Tibial artery (tissue), 1 donor: Measurements from ENCODE around the genes FAM25A and PAPSS2.

DNA sequence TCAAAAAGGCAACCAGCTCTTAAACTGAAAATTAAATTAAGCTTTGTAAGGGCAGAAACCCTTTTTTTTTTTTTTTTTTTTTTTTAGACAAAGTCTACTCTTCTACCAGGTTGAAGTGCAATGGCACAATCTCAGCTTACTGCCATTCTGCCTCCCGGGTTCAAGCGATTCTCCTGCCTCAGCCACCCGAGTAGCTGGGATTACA lies 653.6 kb downstream of the CCSER2 start:
- PRO-cap, result no peak

GRCh38 chr10:86466499-86467006 lies 55.0 kb downstream of the WAPL start:
- PRO-cap, result no peak

GRCh38 chr10:86667848-86668192 lies 491 bp upstream of the LDB3 start:
- PRO-cap, result no peak

- PRO-cap, result no peak
These were observed 12.9 kb downstream of the LDB3 start for GRCh38 chr10:86681203-86681605.

DNA sequence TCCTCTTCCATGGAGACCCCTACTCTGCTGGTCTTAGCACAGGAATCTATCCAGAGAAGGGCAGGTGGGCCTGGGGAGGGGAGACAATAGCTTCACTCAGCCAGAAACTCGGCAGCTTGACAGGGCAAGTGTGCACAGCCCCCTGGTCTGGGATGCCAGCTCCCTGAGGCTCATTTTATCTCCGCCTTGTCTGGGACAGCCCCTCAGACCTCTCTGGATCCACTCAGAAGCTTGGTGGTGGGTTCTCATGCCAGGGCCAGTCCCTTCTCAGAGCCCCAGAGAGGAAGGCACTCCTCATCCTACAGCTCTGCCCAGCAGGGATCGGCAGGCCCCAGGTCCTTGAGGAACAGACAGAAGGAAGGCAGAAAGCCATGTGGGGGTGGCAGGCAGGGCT lies 40.3 kb downstream of the LDB3 start:
- PRO-cap, result no peak

- PRO-cap, result no peak
These were observed 12.1 kb upstream of the BMPR1A start for GRCh38 chr10:86744050-86744969.

DNA sequence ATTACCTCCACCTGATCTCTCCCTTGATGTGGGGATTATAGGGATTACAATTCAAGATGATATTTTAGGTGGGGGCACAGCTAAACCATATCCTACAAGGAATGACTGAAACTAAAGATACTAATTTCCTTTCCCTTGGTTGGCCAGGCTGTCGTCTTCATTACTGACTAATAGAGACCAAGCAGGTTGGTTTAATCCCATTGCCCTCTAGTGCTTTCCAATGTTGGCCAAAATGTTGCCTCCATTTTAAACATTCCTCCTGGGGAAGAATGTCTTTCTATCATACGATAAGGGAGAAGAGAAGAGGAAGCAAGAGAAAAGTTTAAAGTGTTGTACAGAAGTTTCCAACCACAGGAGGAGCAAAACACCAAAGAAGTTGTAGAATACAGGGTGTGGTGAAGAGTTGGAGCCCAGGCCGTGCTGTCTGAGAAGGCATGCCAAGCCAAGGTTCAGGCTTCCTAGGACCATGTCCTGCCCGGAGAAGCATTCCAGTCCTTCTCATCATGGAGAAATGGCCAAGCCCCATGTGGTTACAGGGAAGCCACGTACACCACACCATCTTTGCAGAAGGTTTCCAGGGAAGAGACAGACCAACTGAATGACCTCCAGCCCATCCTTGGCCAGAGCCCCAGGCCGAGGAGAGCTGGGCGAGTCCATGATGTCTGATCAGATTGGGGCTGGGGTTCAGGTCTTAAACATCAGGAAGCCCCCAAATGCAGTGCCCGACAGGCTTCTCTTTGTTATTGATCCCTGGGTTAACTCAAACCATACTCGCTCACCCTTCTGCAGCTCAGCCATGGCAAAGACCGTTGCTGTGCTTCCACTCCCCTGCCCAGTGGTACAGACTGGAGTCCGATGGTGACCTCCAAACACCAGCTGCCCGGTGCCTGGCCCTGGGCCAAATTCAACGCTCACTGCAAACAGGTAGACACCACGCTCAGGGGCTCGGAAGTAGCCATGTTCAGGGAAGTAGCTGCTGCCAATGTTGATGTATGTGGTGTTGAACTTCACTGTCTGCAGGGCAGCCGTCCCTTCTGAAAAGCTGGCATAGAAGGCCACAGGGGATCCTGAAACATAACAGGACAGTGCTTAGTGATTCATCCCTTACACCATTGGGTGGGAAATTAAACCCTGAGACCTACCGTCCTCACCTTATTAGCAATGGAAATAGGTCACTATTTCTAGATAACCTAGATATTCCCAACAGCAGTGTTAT lies 20.9 kb downstream of the MMRN2 start:
- PRO-cap, result no peak

DNA sequence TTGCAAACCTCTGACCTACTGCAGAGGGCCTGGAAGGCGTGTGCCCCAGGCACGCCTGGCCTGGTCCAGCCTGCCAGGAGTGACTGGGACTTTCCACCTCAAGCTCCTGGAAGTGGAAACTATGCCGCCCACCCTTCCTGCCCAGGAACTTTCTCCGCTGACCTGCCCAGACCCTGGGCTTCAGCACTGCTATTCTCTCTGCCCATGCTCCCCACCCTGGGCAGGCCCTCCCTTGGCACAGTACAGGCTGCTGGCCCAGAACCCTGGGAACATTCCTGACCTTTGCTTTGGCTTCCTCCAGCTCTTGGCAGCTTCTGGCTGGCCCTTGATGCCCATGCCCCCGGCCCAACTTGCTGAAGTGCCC lies 3.7 kb downstream of the MMRN2 start:
- PRO-cap, result no peak

GRCh38 chr10:86958913-86959961 lies 838 bp downstream of the SNCG start:
- PRO-cap, result bidirectional peak, plus-strand start at chr10:86959369, minus-strand start at chr10:86959207

DNA sequence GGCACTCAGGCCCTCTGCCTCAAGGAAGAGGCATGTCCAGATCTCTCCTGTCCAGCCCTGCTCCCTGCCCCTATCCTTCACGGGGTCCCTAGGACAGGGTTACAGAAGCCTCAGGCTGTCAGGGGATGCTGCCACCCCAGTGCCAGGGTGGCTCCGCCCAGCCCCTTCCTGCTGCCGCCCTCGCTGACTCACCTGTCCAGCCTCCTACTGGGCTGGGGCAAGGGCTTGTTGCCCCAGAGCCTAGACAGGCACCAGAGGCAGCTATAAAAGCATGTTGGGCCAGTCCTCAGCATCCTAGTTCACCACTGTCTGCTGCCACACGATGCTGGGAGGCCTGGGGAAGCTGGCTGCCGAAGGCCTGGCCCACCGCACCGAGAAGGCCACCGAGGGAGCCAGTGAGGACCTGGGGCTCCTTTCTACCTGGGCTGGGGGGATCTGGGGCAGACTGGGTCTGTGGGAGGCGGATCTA lies at the start of gene FAM25A:
FAM25A (plus strand) TSS at position 292 of the 469 bp plus-strand sequence.
- PRO-cap, result no peak

DNA sequence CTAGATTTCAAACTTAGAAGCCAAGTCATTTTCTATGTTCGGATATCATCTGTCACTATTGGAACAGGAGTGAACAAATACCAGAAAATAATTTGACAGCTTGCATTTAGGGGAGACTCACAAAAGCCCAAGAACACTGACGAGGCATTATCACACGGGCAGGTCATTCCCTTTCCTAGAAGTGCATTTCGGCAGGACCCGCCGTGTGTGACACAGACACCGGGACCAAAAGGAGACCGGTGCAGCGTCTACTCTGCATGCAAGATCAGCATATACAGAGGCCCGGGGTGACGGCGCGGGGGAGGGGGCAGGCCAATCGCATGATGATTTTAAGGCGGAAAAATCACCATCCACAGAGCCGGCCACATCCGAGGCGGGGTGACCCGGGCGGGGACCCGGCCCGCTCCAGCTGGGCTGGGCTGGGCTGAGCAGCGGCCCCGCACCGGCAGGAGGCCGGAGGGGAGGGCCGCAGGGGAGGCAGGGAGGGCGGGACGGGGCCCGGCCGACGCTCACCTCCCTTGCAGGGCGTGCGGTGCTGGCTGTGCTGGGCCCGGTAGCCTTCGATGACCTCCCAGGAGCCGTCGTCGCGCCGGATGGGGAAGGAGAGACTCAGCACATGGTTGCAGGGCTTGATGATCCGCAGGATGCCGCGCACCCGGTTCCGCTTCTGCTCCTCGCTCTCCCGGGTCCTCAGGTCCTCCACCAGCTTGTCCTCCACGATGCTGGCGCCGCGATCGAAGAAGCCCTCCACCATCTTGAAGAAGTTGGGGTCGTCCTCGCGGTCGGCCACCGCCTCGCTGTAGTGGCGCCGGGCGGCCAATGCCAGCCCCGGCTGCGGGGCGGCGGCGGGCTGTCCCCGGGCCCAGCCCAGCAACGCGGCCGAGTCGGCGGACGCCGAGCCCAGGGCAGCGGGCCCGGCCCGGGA lies 569 bp downstream of the GLUD1 start:
- PRO-cap, result bidirectional peak, plus-strand start at position 277 of the sequence, minus-strand start at position 227 of the sequence

- PRO-cap, result no peak
These were observed 41.4 kb downstream of the MINPP1 start for GRCh38 chr10:87546047-87546541.

DNA sequence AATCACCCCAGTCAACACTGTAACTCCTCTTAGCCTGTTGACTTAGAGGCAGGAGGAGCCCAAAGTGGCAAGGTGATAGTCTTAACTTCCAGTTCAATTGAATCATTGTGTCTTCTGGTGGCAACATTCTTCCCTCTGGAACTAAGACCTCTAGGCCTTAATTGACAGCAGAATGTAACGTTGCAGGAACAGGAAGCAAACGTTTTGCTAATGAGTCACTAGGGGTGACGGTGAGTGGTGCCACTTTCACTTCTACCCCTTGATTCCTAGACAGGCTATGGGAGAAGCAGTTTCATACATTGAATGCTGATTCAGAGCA lies 24.0 kb upstream of the PAPSS2 start:
- PRO-cap, result no peak

DNA sequence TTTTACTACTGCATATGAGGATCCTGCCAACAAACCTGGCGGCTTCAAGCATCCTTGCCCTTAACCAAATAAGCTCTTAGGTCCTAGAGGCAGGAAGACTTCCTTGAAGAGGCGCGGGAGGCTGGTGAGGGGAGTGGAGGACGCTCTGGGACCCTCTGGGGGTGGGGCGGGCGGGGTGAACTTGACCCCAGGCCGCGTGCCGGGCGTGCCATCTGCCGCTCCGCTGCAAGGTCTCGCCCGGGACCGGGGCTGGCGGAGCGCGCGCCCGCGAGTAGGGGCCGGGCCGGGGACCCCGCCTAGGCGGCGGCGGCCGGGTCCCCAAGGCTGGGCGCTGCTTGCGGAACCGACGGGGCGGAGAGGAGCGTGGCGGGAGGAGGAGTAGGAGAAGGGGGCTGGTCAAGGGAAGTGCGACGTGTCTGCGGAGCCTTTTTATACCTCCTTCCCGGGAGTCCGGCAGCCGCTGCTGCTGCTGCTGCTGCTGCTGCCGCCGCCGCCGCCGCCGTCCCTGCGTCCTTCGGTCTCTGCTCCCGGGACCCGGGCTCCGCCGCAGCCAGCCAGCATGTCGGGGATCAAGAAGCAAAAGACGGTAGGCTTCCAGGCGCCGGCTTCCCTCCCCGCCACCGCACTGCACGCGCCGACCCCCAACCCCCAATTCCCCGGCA lies at the start of gene PAPSS2:
PAPSS2 (plus strand) TSS at position 456 of the 662 bp plus-strand sequence.
- PRO-cap, result bidirectional peak, plus-strand start at position 439 of the sequence, minus-strand start at position 320 of the sequence; bidirectional peak, plus-strand start outside the sequence, minus-strand start at position 627 of the sequence

DNA sequence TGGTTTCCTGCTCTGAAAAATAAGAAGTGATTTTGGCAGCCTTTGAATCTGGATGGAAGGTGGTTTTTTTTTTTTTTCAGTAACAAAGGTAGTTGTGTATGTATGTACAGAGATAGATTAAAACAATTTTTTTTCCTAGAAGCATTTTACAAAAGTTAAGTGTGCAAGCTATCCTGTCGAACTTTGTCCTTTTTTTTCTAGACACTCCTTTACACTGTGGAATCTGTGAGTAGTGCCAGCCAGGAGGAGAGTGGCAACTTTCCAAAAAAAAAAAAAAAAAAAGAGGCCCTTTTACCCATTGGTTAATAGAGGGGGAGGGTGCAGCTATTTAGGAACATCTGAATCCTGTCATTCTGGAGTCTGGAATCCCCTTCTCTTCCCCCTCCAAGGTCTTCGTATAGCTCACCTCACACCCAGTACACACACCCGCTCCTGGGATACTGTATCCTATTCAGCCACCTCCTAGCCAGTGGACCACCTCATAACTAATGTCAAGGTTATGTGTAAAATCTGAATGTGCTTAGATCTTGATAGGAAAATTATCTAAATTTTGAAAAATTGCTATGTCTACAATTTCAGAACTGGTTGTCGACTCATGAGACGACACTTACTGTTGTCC lies 26.5 kb downstream of the PAPSS2 start:
- PRO-cap, result no peak

GRCh38 chr10:87850878-87851274 lies 12.5 kb downstream of the KLLN start:
- PRO-cap, result no peak

GRCh38 chr10:87871857-87872305 lies 8.5 kb downstream of the PTEN start:
- PRO-cap, result no peak

- PRO-cap, result no peak
These were observed 10.5 kb downstream of the PTEN start for GRCh38 chr10:87873686-87874497.

DNA sequence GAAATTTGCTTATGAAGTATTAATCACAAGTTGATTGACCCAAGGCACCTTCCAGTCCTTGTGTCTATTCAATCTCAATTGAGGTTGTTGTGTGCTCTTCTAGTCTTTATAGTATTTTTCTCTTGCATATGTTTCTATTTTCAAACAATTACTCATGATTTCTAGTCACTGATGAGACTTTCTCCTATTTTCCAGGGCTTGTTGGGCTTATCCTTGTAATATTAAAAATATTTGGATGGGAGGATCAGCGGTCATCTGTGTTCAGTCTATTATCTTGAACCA lies 154.3 kb downstream of the PTEN start:
- PRO-cap, result no peak

- PRO-cap, result no peak
These were observed 203.5 kb downstream of the RNLS start for GRCh38 chr10:88379591-88379970.